Tongue (tissue), 2 donors: ENCODE results near the gene SNRPD1.

- RAMPAGE, long total RNA: no peak
Measured at GRCh38 chr18:13800973-13801488, 22.9 kb upstream of the MC5R start.

DNA sequence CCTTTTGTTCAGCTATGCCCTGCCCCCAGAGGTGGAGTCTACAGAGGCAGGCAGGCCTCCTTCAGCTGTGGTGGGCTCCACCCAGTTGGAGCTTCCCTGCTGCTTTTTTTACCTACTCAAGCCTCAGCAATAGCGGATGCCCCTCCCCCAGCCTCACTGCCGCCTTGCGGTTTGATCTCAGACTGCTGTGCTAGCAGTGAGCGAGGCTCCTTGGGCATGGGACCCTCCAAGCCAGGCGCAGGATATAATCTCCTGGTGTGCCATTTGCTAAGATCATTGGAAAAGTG, 89.1 kb downstream of the ZNF519 start:
- RAMPAGE, long total RNA: no peak

DNA sequence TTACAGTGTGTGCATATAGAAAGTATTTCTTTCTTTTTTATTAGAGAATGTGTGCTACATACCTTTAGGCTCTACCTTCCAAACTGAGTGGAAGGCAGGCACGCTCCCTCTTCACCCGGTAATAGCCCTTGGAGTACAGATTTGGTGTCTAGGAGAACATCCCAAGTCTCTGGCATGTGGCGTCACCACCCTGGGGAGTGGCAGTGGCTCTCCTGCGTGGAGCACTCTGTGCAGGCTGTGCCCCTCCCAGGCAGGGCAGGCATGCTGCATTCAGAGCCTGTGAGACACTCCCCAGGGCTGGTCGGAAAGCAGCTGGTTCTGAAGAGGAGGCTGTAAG, 193.2 kb downstream of the ANKRD30B start:
- RAMPAGE, long total RNA: no peak

DNA sequence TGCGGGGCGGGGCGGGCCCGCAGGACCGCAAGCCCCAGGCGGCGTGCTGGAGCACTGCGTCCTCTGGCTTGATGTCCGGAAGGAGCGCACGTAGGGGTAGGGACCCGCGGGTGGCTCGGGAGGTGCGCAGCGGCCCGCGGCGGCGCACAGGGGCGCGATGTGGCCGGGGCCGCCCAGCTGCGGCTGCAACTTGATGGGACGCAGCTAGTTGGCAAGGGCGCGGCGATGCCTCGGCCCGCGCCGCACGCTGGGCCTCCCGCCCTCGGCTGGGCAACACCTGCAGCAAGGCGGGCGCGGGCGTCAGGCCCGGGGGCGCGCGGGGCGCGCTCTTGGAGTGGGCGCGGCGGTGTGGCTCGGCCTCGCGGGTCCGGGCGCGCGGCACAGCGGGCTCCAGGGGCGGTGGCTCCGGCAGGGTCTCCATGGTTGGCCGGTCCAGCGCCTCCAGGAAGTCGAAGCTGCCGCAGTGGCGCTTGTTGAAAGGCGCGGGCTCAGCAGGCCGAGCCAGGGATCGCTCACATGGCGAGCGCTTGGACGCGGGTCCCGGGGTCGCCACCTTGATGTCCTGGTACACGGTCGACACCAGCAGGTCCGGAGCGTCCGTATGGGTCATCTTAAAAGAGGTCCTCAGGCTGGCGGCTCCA, 251.5 kb downstream of the ANKRD30B start:
- RAMPAGE, long total RNA: no peak

DNA sequence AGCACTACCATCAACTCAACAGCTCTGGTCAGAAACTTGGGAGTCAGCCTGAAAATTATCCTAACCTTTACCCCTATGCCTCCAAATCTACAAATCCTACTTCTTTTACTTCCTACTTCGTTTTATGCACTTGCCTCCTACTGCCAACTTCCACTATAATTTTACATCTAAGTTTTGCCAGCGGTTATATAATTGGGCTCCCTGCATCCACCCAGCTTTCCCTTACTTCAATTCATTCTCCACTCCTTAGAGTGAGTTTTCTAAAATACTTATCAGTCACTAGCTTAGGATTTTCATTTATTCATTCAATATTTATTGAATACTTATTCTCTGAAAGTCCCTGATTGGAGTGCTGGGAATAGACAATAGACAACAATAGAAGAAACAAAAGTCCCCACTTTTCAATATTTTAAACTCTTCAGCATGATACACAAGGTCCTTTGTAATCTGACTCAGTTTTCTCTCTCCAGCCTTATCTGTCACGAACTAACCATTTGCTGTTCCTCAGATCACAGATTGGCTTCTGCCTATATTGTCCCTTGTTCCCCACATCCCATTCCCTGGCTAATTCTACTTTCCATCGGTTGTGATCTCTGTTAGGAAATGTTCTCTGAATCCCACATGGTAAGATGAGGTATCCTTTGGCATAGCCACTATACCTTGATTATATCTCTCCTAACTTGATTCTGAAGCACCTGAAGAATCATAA, 134.6 kb downstream of the ROCK1 start:
- RAMPAGE, long total RNA: no peak

DNA sequence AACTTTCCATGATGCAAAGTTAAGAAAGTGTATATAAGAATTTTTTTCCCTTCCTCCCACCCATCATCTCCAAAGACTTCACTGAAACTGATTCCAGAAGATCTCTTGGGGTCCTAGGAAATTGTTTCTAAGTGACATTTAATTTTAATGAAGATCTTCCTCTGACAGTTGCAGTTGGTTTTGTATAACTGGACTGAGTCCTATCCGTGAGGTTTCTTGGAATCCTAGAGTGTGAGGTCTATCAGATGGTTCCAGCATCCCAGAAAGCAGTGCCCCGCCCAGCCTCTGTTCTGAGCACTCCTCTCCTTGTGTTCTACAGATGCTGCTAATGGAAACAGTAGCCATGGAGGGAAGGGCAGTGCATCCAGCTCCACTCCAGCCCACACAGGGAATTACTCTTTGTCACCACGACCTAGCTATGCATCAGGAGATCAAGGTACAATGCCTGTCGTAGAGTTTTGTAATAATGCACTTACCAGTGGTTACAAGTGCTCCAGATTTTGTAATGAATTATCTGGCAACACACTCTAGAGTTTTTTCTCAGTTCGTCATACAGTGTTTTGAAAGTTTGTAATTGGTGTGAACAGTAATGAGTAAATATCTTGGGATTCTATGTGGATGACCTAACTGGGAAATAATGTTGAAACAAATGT, 161.2 kb downstream of the ESCO1 start:
- RAMPAGE, long total RNA: no peak

- RAMPAGE, long total RNA: no peak
Measured at GRCh38 chr18:21456822-21457456, 143.6 kb downstream of the ESCO1 start.

- RAMPAGE, long total RNA: start-site peak on the plus strand at chr18:21612288-21612392, 8,228 and 2,328 reads in 2 replicates
Measured at GRCh38 chr18:21611994-21613159, at the start of gene SNRPD1. Gene SNRPD1, plus strand, starts transcription at chr18:21612314.

GRCh38 chr18:21707238-21707716, 2.7 kb upstream of the ABHD3 start:
- RAMPAGE, long total RNA: no peak

GRCh38 chr18:21768456-21769040, 28.0 kb downstream of the MIB1 start:
- RAMPAGE, long total RNA: no peak

DNA sequence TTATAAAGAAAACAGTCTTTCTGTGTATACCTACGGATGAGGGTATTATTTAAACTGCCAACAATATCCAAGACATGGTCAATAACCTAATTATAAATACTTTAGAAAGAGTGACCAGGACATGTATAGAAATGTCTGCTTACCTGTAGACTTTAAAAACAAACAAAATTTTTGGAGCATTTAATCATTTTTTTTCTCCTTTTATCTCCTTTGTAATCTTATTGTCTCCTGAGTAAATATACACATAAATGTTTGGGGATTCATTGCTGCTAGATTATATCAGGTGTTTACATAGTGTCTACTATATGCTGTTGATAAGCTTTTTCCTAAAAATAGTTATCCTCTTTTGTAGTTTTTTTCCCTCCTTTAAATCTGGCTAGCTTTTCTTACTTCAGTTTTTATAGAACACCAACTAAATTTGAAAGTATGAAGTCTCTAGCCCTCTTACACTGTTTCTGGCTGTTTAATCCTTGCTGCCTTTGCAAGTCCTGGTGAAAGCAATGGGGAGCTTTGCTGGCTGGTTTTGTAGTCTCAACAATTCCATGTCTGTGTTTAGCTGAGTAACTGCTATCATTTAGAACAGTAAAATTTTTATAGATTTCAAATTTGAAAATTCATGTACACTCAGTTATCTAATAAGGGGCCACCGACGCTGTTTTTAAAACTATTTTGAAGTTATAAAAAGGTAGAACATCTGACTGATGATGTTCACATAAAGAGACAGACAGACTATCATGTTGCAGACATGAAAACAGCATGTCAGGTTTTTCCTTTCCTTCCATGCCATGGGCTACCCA, 125.4 kb downstream of the MIB1 start:
- RAMPAGE, long total RNA: no peak

- RAMPAGE, long total RNA: no peak
Measured at GRCh38 chr18:22167030-22167493, 2.3 kb upstream of the GATA6 start.

- RAMPAGE, long total RNA: no peak
Measured at GRCh38 chr18:22196094-22196805, 26.9 kb downstream of the GATA6 start.

- RAMPAGE, long total RNA: no peak
Measured at GRCh38 chr18:22345199-22346178, 72.2 kb downstream of the CTAGE1 start.

DNA sequence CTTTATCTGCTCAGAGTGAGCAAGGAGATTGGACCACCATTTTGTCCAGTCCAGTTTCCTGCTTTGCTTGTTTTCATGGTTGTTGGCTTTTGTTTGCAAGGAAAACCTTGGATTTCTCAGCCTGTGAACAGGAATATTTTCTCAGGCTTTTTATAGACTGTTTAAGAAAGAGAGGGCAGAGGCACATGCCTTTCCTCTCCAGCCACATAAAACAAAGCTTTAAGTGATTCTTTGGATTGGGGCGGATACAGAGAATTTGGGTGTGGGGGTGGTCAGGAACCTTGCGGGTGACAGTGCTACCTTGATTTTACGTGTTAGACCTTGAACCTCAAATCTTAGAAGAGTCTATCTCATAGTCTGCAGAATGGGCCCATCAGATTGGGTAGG, 28.8 kb downstream of the CTAGE1 start:
- RAMPAGE, long total RNA: no peak

DNA sequence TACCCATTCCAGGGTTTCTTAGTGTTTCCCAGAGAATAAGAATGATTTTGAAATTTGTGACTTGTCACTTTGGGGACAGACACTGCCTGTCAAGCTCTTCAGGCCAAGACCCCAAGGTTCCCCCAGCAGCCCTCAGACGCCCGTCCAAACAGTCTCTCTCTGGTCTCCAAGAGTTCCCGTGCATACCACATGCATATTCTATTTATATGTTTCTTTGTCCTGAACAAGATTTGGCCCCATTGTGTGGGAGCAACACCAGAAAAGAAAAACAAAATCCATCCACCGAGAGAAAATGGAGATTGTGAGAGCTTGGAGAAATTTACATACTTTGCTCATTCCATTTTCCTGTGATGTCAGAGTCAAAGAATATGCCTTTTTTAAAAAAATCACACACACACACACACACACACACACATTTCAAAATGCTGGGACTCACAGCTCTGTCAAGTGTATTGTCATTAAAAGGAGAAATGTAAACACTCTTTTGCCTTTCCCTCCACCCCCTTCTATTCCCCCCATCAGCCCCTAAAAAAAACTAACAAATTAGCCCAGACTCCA, 52.3 kb upstream of the CTAGE1 start:
- RAMPAGE, long total RNA: no peak

GRCh38 chr18:22470483-22471407, 53.0 kb upstream of the CTAGE1 start:
- RAMPAGE, long total RNA: no peak

DNA sequence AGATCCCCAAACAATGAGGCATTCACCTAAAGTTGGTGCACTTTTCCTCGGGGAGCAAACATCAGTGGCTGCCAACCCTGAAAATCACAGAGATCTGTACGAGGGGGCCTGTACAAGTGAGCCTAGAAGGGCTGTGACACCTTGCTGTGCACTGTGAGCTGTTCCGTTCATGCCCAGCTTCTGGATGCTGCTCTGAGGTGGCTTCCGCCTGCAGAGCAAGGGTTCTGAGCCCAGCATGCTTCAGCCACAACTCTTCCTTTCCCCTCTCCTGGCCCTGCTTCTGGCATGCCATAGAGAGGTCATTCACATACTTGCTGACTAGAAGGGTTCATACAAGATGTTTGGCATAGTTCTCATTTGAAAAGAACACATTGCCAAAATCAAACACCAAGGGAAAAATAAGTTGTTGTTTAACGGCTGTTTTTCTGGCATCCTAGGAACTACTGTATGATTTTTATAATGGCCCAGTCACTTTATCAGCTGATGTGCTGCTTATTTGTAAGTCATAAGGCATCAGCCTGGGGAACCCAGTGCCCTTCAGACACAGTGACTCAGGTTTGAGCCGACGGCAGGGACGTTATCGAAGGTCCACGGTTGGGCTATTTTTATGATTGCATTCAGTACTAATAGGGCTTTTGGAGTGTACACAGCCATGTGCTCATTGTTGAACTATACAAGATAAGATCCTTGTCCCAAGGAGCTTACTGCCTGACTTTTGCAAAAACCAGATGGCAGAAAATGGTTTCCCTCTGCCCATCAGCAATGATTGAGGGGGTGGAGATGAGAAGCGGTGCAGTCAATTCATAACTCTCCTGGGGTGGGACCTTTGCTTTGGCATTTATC, 53.9 kb upstream of the CTAGE1 start:
- RAMPAGE, long total RNA: no peak

DNA sequence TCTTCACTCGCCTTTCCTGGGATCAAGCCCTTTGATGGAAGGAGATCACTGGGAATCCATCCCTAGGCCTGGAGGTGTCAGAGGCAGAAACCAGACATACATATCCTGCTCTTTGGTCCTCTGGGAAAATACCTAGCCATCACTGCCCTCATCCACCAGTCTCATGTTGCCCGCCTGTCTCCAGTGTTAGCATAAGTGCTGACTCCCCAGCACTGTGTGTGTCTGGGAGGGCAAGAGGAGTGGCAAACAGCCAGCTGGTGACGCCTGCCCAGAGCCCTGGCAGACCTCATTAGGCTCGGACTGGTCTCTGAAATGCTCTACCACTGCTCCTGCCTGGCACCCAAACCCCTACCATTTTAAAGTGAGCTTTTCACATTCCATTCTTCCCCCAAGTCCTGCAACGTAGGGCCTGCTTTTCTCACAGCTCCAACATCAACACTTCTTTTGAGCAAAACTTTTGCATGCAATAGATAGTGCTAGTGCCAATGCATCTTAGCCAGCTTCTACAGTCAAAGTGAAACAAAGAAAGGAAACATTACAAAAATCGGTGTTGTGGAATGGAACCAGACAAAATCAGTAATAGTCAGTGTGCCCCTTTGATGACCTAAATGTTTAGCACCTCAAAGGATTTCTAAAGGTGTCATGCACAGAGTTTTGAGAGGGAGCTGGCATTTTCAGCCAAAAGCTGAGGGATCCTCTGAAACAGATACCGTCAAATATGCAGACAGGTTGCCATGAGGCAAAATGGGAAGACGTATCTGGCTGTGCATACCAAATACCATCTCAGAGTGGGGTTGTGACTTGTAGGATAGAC, 139.0 kb upstream of the CTAGE1 start:
- RAMPAGE, long total RNA: no peak

DNA sequence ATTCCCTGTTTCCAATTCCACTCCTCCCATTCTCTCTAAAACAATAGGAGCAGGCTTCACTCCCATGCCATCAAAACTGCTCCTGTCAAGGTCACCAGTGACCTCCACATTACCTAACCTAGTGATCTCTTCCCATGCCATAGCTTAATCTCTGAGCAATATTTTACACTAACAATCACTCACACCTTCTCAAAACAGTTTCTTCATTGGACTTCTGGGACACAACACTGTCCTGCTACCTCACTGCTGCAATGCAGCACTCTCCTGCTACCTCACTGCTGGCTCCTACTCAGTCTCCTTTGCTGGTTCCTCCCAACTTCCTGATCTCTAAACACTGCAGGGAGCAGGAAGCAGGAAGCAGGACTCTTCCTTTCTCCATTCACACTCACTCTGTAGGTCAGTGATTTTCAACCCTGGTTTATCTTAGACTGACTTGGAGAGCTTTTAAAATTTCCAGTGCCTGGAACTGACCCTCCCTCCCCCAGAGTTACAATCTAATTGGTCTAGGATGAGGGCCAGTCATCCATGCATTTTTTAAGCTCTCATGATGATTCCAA, 243.5 kb upstream of the RBBP8 start:
- RAMPAGE, long total RNA: no peak